Zone of skin (tissue), 1 donor: ENCODE measurements around the gene ISLR2.

DNA sequence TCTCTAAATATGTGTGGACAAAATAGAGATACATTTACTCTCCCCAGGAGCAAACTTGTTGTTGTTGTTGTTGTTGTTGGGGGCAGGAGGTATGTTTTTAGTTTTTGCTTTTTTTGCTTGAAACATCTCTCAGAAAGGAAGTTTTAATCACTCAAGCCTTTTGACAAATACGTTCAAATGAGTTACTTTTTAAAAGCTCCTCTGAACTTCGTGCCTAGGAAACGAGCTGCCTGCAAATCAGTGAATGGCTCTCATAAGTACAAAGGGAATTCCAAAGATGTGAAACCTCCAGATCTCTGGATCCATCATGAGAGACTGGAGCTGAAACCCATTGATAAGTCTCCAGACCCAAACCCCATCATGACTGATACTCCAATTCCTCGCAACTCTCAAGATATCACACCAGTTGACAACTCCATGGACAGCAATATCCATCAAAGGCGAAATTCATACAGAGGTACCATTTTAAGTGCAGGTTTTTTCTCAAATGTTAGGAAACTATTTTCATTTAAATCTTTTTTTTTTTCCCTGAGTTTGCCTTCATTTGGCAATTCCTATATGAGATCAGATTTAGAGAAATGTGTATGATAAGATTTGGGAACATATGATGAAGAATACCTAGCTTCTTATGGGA lies 80.5 kb downstream of the HCN4 start:
- RRBS = no CpG with 5 or more reads among the region's 5 CpGs

DNA sequence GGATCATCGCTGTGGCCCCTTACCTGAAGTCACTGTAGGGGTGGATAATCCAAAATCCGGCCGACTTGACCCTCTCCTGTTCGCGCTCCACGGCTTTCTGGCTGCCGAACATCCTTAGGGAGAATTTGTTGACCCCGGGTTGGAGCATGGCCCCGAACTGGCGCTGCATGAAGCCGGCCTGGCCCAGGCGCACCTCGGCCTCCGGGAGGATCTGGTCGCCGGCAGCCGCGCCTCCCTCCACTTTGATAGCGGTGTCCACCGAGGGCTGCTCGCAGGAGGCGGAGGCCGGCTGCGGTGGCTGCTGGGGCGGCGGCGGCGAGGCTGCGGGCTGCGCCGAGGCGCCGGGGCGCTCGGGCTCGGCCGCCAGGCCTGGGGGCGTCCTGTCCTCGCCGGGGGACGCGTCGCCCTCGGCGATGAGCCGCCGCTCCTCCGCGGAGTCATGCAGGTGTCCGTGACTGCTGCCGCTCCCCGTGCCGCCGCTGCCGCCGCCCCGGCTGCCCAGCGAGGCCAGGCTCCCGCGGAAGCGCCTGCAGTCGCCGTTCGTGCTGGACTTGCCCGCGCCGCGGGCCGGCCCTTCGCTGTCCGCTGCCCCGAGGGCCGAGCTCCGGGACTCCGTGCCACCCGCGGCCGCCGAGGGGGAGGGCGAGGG lies 1.2 kb downstream of the HCN4 start:
- RRBS = 3% methylated on average over 72 of the region's 80 CpGs

DNA sequence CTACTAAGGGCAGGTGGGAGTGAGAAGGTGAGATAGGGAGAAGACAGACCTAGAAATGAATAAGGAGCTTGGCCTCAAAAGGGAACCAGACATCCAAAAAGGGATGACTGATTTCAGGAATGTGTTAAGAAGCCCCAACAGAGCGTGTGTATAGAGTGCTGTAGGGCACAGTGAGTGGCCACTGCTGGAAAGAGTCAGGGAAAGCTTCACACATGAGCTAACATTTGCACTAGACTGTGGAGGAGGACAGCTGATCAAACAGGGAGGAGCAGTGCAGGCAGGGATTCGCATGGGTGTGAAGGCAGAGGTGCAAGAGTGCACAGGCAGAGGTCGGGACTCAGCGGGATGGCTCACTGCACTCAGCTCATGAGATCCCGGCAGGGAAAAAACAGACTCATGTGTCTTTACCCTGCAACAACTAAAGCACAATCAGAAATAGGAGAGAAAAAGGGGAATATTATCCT lies 61.8 kb downstream of the NPTN start:
- RRBS = no CpG with 5 or more reads among the region's 5 CpGs

DNA sequence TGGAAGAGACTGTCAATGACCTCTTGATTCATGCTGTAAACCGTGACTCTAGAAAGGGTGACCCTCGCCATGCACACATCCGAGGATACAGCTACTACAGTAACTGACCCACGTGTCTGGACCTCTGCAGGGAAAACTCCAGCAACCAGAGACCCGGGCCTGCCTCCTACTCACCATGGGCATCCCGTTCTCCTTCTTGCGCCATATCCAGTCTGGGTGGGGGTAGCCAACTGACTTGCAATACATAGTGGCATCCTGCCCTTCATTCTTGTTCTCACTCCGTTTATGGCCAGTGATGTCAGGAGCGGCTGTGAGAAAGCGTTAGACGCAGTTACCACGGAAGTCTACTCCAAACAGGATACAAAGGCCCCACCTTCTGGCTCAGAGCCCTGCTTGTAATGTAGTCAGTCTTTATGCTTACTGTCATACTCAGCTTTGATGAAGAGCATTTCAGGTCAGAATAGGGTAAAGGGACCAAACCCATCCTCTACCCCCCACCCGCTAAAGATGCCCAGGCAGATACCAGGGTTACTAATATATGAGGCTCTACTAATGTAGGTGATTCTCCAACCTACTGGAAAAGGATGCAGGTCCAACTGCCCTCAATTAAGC lies 59.6 kb downstream of the NPTN start:
- RRBS = no CpG with 5 or more reads among the region's 13 CpGs

DNA sequence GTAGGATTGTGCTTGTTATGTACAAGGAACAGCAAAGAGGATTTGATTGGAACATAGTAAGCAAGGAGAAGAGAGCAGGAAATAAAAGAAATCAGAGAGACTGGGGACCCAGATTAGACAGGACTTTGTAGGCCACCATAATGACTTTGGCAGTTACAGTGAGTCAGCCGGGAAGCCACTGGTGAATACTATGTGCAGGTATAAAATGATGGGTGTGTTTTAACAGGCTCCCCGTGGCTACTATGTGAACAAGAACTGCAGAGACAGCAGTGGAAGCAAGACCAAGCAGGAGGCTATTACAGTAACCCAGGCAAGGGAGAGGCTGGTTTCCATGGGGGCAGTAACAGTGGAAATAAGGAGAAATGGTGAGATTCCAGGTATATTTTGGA lies 55.2 kb downstream of the NPTN start:
- RRBS = no CpG with 5 or more reads among the region's 2 CpGs

- RRBS = no CpG with 5 or more reads among the region's 3 CpGs
Observed at GRCh38 chr15:73686736-73687056, 2.5 kb downstream of the CD276 start.

GRCh38 chr15:73694260-73694756 lies 10.1 kb downstream of the CD276 start:
- RRBS = no CpG with 5 or more reads among the region's 7 CpGs

DNA sequence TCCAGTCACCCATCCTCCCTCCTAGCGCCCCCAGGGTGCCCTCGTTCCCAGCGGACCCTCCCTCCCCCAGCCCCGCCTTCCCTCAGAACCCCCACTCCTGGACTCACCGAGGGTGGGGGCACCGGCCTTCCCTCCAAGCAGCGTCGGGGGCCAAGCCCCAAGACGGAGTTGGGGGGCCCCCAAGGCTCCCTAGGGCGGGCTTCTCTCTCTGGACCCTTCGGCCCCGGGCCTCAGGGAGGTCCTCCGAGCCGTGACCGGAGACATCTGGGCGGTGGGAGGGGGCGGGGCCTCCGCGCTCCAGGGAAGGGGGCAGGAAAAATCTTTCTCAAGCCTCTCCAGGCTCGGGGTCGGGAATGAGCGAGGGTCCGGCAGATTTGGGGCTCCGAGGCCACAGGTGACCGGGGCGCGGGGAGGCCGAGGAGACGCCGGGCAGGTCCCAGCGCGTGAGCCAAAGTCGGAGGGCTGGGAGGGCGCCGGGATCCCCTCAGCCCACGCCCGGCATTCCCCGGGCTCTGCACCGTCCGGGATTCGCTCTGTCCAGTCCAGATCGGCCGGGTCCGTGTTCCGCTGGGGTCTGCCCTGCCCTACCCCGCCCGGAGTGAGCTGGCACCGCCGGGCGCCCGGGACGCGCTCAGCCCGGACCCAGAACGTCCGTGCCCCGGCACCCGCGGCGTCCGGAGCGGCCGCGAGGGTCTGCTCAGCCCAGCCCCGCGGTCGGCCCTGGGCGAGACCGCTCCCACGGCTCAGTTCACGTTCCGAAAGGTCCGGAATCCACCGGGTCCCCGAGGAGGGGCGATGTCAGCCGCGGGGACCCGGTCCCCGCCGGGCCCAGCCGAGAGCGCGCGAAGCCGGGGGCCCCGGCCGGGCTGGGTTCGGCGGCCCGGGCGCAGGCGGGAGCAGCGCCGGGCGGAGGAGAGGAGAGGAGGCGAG lies 883 bp downstream of the INSYN1 start:
- RRBS = 2% methylated on average over 43 of the region's 97 CpGs

GRCh38 chr15:73927475-73928607 lies 1.6 kb downstream of the LOXL1 start:
- RRBS = 1% methylated on average over 49 of the region's 81 CpGs

DNA sequence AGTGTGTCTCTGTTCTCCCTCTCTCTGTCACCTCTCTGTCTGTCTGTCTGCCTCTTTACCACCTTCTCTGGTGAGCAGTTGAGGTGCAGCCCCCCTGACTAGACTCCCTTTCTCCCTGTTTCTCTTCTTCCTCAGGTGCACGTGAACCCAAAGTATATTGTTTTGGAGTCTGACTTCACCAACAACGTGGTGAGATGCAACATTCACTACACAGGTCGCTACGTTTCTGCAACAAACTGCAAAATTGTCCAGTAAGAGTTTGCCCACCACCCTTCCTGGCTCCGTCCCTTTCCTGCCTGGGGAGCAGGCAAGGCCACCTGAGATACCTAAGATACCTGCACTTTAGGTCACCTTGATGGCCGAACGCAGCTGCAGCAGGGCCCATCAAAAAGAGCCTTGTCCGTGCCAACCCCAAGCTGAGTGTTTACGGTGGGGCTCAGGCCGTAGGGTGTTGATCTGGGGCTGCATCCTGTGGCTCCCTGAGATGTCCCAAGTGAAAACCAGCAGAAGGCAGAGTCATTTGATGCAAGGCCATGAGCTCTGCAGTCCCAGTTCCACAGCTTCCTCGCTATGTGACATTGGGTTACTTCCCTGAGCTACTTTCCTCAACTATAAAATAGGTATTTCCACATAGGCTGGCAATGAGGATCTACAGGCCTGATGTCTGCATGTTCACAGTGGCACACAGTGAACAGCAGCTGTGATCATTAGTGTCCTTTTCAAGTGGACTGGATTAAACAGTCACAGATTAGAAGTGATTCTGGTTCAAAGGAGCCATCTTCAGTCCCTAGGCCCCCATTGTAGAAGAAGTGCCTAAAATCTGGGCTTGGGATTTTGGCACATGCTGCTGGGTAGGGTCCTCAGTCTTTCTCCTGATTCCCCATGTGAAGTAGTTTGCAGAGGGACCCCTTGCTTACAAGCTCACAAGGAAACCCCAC lies 23.3 kb downstream of the LOXL1 start:
- RRBS = no CpG with 5 or more reads among the region's 11 CpGs

- RRBS = no CpG with 5 or more reads among the region's 4 CpGs
Observed at GRCh38 chr15:73981690-73982026, 10.4 kb downstream of the STOML1 start.

- RRBS = no CpG with 5 or more reads among the region's 67 CpGs
Observed at GRCh38 chr15:74129789-74130734, at the start of gene ISLR2. ISLR2 (plus strand) TSS chr15:74130586.

DNA sequence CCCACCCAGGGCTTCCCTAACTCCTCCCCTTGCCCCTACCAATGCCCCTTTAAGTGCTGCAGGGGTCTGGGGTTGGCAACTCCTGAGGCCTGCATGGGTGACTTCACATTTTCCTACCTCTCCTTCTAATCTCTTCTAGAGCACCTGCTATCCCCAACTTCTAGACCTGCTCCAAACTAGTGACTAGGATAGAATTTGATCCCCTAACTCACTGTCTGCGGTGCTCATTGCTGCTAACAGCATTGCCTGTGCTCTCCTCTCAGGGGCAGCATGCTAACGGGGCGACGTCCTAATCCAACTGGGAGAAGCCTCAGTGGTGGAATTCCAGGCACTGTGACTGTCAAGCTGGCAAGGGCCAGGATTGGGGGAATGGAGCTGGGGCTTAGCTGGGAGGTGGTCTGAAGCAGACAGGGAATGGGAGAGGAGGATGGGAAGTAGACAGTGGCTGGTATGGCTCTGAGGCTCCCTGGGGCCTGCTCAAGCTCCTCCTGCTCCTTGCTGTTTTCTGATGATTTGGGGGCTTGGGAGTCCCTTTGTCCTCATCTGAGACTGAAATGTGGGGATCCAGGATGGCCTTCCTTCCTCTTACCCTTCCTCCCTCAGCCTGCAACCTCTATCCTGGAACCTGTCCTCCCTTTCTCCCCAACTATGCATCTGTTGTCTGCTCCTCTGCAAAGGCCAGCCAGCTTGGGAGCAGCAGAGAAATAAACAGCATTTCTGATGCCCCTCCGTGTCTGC lies 2.8 kb downstream of the ISLR start:
- RRBS = no CpG with 5 or more reads among the region's 5 CpGs

GRCh38 chr15:74200293-74200861 lies 2.2 kb downstream of the STRA6 start:
- RRBS = no CpG with 5 or more reads among the region's 3 CpGs

GRCh38 chr15:74208767-74209670 lies 6.4 kb upstream of the STRA6 start:
- RRBS = 26% methylated on average over 3 of the region's 15 CpGs

DNA sequence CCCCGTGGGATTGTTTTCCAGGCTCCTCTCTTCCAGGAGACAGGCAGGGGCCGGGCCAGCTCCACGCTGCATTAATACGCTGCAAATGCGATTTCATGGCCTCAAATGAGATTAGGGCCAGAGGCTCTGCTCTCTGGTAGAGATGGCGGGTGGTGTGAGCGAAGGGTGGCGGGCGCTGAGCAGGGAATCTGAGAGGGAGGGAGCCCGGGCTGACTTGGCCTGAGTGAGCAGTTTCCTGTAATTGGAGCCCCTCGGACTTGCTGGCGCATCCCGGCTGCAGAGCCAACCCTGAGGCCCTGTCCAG lies 7.4 kb upstream of the CCDC33 start:
- RRBS = 19% methylated on average over 4 of the region's 13 CpGs

DNA sequence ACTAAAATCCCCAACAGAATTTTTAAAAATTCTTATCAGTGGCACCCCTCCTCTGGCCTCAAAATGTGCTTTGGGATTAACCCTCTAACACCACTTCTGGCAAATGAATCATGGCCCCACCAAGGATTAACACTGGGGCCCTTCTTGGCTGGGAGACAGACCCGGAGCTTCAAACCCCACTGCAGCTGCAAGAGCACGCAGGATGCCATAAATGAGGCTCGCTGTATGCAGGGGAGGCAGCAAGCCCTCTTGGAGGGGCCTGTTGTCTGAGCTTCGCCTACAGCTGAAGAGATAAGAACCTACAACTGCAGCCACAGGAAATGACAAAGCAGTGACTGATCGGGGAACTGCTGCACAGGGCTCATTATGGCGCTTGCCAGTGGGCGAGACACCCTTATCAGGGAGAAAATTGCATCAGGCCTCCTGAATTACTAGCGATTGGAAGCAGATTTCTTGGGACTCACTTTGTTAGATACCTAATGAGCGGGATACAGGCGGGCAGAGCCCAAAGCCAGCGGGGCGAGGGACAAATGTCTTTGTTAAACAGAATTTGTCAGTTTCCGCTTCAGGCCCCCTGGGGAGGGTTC lies 54.9 kb downstream of the CCDC33 start:
- RRBS = no CpG with 5 or more reads among the region's 13 CpGs

GRCh38 chr15:74365607-74366467 lies 1.6 kb downstream of the CYP11A1 start:
- RRBS = 7% methylated on average over 31 of the region's 75 CpGs

DNA sequence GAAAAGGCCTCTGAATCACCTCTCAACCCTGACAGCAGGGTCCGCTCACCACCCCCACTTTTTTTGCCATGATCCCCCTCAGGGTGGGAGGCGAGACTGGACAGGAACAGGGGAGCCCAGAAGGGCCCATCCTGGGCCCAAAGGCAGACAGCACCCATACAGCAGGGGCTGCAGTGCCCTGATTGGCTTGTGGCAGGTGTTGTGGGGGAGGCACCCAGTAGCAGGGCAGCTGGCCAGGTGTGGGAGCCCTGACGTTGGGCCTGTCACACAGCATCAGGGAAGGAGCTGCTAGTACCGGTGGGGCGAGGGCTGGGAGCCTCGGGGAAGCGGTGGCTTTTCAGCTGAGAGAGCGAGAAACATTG lies 19.6 kb upstream of the CYP11A1 start:
- RRBS = no CpG with 5 or more reads among the region's 8 CpGs

DNA sequence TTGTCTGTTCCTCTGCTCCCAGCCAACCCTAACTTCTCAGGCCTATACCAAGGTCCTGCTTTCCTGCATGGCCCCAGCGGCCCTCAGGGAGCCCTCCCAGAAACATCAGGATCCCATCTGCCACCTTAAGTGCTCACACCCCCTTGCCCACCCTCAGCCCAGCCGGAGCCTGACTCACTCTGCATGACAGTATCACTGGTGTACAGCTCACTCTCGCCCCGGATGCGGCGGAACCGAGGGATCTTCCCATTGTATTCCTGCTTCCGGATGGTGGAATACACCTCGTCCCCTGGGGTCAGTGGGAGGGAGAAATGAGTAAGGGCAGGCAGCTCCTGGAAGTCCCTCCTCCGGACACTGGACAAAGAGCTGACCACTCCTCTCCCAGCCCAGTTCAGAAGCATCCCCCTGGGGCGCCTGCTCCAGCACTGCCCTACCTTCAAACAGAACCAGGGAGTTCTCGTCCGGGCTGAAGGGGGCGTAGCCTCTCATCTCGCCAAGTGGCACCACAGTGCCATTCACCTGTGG lies 16.5 kb downstream of the SEMA7A start:
- RRBS = 70% methylated on average over 11 of the region's 15 CpGs